Fibroblast of villous mesenchyme (primary cell): ENCODE measurements around the genes IGFL4 and IGFL1.

GRCh38 chr19:45771430-45772092, 2.5 kb upstream of the SIX5 start:
- CAGE, long polyA plus RNA = no peak

- CAGE, long polyA plus RNA = no peak
Observed at GRCh38 chr19:45789051-45789537, 3.6 kb downstream of the DMWD start.

GRCh38 chr19:45816453-45817616, 1.7 kb upstream of the RSPH6A start:
- CAGE, long polyA plus RNA = no peak

- CAGE, long polyA plus RNA = no peak
Observed at GRCh38 chr19:45831262-45831598, 16.1 kb upstream of the RSPH6A start.

DNA sequence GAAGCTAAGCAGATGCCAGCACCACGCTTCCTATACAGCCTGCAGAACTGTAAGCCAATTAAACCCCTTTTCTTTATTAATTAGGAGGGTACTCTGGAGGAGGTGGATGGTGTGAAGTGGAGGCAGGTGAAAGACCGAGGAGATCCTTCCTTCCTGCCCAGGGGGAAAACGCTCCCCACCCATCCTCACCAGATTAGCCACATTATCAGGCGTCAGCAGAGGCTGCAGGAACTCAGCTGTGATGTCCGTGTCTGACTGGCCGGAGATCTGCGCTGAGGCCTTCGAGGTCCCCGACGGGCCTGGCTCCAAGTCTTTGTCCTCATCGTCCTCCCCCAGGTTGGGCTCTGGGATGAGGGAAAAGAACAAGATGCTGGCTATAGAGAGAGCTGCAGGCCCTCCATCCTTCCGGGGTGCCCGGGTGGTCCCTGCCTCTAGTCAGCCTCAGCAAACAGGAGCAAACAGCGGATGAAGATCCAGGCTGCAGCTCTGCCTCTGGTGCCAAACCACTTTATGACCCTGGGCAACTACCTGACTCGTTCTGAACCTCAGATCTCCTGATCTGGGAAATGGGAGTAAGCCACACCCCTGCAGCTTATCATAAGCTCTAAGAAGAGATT, 23.3 kb upstream of the RSPH6A start:
- CAGE, long polyA plus RNA = no peak

DNA sequence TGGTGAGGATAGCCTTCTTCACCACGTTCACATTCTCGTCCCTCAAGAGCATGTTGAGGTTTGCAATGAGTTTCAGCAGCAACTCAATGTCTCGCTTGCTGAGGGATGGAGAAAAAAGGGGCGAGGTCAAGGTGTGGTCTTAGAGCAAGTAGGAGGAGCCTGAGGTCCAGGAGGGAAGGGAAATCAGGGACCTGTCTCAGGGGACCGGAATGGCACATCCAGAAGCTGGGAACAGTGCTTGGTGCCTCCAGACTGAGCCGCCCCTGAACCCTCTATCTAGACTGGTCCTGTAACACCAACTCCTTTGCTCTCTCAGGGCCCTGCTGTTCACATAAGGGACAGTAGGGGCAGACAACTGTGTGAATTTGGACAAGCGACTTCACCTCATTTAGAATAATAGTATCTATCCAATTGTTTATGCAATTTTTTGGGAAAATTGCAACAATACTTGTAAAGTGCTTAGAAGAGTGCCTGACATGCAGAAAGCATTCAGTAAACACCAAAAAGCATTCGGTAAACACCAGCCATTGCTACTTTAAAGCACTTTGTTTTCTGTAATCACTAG, 14.1 kb downstream of the SYMPK start:
- CAGE, long polyA plus RNA = no peak

GRCh38 chr19:45883263-45883926, 2.5 kb downstream of the IRF2BP1 start:
- CAGE, long polyA plus RNA = no peak

DNA sequence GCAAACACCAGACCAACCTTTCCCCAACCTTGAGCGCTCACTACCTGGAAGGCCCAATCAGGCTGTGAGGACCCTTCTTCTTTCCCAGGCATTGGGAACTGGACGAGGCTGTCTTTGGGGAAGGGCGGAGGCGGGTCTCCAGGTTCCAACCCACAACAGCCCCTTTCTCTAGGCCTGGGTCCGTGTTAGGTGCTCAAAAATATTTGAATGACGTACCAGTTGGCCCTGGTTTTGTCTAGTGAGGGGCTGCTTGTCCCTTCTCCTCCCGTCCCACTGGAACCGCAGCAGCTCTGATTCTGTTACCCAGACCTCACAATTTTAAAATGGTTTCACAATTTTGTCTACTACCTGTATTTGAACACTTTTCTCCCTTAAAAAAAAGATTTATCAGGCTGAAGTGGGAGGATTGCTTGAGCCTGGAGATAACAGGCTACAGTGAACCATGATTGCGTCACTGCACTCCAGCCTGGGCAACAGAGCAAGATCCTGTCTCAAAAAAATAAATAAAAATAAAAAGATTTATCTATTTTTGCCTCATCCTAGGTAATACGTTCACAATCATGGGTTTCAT, 1.2 kb upstream of the IRF2BP1 start:
- CAGE, long polyA plus RNA = no peak

DNA sequence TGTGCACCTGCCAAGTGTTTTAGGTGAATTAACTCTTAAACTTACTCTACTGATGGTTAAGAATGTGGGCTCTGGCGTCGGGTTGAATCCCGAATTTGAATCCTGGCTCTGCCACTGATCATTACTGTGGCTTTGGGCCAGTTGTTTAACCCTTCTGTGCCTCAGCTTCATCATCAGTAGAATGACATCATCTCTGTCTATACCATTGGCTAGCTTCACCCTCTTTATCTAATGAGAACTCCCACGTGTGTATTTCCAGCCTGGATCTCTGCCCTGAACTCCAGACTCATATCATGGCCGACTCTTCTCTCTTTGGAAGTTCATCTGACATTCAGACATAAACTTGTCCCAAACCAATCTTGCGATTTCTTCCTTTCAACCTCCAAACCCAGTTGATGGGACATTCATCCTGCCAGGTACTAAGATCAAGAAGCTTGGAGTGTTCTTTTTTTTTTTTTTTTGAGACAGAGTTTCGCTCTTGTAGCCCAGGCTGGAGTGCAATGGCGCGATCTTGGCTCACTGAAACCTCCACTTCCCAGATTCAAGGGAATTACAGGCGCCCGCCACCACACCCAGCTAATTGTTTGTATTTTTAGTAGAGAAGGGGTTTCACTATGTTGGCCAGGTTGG, 834 bp downstream of the CCDC61 start:
- CAGE, long polyA plus RNA = no peak

GRCh38 chr19:45999295-46000506, 4.4 kb downstream of the CCDC61 start:
- CAGE, long polyA plus RNA = no peak

DNA sequence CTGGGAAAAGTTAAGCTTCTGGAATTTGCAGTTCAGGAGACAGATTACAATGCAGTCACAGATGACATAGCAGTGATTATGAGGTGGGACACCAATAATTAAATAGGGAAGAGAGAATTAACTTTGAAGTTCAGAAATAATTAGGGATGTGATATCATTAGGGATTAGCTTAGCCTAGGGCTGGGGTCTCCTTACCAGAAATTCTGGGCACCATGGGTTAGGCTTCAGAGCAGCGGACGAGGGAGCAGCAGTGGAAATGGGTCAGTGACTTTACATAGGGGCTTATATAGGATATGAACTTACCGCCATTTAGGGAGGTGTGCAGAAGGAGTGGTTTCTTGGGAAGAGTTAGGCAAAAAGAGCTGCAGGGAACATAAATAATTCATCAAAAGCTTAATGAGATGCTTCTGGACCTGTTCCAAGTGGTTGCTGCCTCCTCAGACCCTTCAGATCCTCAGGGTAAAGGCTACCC, at the start of gene IGFL4:
Gene IGFL4, minus strand, starts transcription at position 254 of the 472 bp plus-strand sequence.
- CAGE, long polyA plus RNA = no peak

- CAGE, long polyA plus RNA = no peak
Observed at GRCh38 chr19:46159841-46160226, 11.8 kb downstream of the IGFL2 start.

DNA sequence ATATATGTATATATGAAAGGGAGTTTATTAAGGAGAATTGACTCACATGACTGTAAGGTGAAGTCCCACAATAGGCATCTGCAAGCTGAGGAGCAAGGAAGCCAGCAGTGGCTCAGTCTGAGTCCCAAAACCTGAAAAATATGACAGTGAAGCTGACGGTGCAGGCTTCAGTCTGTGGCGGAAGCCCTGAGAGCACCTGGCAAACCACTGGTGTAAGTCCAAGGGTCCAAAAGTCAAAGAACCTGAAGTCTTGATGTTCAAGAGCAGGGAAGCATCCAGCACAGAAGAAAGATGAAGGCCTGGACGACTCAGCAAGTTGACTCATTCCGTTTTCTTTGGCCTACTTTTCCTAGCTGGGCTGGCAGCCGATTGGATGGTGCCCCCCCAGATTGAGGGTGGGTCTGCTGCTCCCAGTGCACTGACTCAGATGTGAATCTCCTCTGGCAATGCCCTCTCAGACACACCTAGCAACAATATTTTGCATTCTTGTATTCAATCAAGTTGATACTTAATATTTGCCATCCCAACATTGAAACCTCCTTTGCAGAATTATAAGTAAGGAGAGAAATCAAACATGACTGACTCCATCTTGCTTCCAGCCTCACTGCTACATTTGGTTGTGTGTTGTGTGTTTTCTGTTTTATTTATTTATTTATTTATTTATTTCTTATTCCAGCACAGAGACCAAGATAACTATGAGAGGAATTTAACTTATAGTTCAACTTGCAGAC, 32.7 kb downstream of the IGFL2 start:
- CAGE, long polyA plus RNA = no peak

DNA sequence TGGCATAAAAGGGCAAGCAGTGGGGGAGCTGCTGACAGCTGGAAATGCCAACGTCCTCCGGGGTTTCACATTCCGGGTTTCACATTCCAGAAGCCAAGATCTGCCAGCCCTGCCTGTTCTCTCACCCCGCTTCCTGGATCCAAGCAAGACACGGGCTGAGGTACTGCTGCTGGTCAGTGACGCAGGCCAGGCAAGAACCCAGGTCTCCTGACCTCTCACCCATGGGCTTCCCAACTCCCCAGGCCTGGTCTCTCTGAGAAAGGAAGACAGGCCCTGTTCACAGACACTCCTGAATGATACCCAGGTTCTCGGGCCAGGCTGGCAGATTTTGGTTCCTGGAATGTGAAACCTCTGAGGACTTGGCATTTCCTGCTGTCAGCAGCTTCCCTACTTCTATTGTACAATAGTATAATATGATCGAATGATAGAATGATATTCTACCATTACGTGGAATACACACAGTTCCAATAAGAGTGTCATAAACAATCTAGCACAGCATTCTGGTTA, 18.0 kb upstream of the IGFL1 start:
- CAGE, long polyA plus RNA = no peak

DNA sequence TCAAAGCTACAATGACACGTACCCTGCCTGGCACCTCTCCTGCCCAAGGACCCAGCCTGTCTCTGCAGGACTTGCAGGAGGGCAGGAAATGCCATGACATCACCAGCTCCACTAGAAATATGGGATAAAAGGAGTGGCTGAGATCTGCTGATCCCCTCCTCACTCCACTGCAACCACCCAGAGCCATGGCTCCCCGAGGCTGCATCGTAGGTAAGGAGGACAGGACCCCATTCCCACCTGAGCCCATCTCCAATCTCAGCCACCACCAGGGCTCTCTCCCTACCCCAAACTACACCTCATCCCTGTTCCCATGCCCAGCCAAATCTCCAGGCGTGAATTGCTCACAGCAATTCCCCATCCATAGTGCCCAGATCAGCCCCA, at the start of gene IGFL1:
Gene IGFL1, plus strand, starts transcription at position 153 of the 381 bp plus-strand sequence.
- CAGE, long polyA plus RNA = no peak

GRCh38 chr19:46303131-46303528, 6.3 kb downstream of the HIF3A start:
- CAGE, long polyA plus RNA = no peak

DNA sequence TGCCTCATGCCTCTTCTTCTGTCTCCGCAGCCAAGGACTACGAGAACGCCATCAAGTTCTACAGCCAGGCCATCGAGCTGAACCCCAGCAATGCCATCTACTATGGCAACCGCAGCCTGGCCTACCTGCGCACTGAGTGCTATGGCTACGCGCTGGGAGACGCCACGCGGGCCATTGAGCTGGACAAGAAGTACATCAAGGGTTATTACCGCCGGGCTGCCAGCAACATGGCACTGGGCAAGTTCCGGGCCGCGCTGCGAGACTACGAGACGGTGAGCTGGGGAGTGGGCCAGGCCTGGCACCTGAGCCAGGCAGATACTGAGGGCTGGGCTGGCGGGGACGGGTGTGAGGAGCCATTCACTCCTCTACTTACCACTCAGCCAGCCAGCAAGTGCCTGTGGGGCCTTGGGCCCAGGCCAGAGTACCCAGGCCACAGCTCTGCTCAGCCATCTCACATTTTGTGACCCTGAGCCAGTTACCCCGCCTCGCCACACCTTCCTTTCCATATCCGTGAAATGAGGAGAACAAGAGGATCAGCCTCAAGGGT, 6.9 kb downstream of the PPP5C start:
- CAGE, long polyA plus RNA = no peak

- CAGE, long polyA plus RNA = no peak
Observed at GRCh38 chr19:46407720-46408046, 5.7 kb downstream of the CCDC8 start.

- CAGE, long polyA plus RNA = no peak
Observed at GRCh38 chr19:46480852-46481500, 9.6 kb upstream of the PNMA8A start.

DNA sequence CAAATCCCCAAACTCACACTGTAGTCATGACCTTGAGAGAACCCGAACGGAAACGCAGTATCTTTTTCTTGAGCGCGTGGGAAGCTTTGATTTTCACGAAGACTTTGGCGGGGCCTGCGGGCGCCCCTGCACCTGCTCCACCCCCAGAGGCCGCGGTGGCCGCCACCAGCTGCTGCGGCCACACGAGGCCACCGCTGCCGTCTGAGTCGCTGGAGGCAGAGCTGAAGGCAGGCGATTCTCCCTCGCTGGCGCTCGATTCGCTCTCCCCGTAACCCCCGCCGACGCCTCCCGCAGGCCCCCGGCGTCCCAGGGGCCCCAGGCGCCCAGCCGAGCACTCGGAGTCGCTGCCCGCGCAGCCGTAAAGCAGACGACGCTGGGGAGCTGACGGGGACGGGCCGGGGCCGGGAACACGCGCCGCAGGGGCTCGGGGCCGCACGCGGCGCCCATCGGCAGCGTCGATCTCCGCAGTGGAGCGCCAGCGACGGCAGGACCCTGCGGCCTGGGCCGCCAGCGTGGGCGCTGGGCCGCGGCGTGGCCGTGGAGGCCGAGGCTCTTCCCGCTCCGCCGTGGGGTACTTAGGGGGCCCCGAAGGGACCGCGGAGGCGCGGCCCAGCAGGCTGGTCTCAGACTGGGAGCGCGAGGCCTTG, 12.4 kb downstream of the DACT3 start:
- CAGE, long polyA plus RNA = no peak